Cerebral cortex (tissue), 2 donors: ENCODE measurements around a stretch of chr5.

DNA sequence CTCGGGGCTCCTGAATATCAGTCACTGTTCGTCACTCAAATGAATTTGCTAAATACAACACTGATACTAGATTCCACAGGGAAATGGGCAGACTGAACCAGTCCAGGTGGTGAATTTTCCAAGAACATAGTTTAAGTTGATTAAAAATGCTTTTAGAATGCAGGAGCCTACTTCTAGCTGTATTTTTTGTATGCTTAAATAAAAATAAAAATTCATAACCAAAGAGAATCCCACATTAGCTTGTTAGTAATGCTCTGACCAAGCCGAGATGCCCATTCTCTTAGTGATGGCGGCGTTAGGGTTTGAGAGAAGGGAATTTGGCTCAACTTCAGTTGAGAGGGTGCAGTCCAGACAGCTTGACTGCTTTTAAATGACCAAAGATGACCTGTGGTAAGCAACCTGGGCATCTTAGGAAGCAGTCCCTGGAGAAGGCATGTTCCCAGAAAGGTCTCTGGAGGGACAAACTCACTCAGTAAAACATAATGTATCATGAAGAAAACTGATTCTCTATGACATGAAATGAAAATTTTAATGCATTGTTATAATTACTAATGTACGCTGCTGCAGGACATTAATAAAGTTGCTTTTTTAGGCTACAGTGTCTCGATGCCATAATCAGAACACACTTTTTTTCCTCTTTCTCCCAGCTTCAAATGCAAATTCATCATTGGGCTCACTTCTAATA is 59.1 kb upstream of the LRRTM2 start:
- PRO-cap, 2 experiments: no peak in any of the 2 experiments

DNA sequence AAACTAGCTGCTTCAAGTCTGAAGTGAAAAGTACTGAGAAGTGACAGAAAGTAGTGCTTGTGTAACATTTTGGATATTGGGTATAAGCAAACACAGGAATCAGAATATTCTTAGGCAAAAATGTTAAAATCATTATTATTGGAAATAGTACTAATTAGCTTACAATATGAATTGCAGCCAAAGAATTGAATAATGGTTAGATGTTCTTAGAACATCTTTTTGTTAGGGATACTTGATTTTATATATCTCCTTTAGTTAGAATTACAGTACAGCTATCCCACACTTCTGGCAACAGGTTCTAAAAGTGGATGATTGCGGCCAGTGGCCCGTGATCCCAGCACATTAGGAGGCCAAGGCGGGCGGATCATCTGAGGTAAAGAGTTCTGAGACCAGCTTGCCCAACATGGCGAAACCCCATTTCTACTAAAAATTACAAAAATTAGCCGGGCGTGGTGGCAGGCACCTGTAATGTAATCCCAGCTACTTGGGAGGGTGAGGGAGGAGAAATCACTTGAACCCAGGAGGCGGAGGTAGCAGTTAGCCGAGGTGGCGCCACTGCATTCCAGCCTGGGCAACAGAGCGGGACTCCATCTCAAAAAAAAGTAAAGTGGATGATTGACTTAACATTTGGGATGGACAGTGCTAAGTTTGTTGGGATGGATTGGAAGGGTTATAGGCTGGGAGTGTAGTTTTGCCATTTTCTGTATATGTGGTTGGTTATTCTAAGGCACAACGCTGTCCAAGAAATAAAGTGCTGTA is 3.2 kb downstream of the MATR3 start:
- PRO-cap, 2 experiments: no peak in any of the 2 experiments

- PRO-cap, 2 experiments: no peak in any of the 2 experiments
Observed at GRCh38 chr5:139315401-139316288, 22.1 kb downstream of the MATR3 start.

- PRO-cap, 2 experiments: no peak in any of the 2 experiments
Observed at GRCh38 chr5:139328666-139329106, 13.0 kb upstream of the PAIP2 start.

GRCh38 chr5:139392119-139392914 is 2.6 kb downstream of the PROB1 start:
- PRO-cap, 2 experiments: no peak in any of the 2 experiments

- PRO-cap, 2 experiments: no peak in any of the 2 experiments
Observed at GRCh38 chr5:139395827-139396527, 1.1 kb upstream of the PROB1 start.

- PRO-cap, 2 experiments: peak in 1 of 2 experiments; most common minus-strand start chr5:139411391 (in 1)
Observed at GRCh38 chr5:139410660-139411622, 7.1 kb upstream of the SPATA24 start.

DNA sequence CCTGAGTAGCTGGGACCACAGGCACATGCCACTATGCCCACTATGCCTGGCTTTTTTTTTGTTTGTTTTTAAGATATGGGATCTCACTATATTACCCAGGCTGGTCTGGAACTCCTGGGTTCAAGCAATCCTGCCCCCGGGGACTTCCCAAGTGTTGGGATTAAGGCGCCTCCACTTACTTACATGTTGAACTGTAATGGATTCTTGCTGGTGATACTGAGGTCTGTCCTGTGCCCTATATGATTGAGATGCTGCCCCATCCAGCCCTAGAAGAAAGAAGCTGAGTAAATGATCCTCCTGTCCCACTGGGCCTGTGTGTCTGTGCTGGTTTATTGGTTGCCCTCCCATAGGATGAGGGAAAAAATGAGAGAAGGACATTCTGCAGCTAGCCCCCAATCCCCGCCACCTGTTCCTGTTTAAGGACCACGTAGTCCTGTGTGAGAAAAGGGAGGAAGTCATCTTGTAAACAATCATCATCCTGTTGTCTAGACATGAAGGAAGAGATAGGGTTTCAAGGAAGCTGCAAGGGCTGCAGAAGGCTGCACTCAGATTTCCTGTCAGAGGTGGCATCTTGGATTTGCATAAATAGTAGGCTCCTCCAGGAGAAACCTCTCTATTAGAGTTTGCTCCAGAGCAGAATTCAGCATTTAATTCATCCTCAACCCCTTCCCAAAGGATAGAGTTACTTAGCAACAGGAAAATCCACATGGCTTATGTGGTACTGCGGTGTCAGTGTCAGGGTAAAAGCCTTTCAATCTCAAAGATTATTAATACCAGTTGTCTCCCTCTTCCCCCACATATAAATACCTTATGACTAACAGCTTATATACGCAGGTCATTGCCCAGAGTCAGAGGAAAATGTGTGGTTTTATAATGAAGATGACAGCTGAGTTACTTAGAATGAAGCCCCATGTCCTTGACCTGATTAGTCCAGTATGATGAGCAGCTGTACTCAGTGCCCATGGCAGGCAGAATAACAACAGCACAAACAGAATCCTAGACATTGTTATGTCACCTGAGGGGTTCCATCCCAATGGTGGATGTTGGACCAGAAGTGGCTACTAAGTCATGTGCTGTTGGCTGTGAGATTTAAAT is 4.5 kb upstream of the DNAJC18 start:
- PRO-cap, 2 experiments: no peak in any of the 2 experiments

DNA sequence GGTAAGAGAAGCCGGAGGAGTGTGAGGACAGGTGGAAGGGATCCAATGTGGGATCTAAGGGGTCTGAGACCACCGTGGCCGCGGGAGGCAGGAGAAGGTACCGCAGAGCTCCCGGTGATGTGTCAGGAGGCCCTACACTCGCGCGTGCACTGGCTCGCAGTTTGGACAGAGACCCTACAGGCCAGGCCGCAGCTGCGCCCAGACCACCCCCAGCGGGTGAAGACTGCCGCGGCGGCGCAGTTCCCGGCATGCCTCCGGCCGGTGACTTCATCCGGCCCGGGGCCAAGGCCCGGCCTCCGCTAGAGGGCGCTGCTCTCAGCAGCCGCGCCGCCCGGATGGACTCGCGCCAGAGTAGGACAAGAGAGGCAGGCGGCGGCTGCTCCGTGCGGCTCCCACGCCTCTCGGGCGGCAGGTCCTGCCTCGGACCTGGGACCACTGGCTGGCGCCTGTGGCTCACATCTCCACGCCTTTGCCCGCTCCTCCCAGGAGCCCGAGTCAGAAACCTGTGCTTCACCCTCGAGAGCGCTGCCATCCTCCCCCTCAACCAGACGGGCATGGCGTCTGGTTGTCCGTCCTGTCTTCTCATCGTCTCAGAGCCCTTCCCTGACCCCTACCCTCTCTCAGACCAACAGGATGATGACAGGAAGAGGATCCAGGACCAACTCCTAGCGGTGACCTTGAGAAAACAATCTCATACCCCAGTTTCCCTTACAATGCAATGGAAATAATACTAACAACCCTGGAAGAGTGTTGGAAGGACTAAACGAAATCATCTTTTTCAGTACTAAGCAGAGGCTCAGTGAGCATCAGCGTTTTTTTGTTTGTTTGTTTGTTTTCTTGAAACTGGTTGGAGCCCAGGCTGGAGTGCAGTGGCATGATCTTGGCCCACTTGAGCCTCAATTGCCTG is 35.5 kb upstream of the STING1 start:
- PRO-cap, 2 experiments: peak in 1 of 2 experiments; most common plus-strand start position 349 of the sequence (in 1); most common minus-strand start position 225 of the sequence (in 1)

GRCh38 chr5:139635554-139636747 is 12.2 kb upstream of the CXXC5 start:
- PRO-cap, 2 experiments: no peak in any of the 2 experiments

- PRO-cap, 2 experiments: peak in 1 of 2 experiments; most common plus-strand start chr5:139665261 (in 1); most common minus-strand start chr5:139665208 (in 1)
Observed at GRCh38 chr5:139664397-139665463, 16.6 kb downstream of the CXXC5 start.

GRCh38 chr5:139671166-139672057 is 23.3 kb downstream of the CXXC5 start:
- PRO-cap, 2 experiments: peak in 1 of 2 experiments; most common plus-strand start chr5:139671566 (in 1); most common minus-strand start chr5:139671487 (in 1)

- PRO-cap, 2 experiments: no peak in any of the 2 experiments
Observed at GRCh38 chr5:139682747-139683241, 34.6 kb downstream of the CXXC5 start.

DNA sequence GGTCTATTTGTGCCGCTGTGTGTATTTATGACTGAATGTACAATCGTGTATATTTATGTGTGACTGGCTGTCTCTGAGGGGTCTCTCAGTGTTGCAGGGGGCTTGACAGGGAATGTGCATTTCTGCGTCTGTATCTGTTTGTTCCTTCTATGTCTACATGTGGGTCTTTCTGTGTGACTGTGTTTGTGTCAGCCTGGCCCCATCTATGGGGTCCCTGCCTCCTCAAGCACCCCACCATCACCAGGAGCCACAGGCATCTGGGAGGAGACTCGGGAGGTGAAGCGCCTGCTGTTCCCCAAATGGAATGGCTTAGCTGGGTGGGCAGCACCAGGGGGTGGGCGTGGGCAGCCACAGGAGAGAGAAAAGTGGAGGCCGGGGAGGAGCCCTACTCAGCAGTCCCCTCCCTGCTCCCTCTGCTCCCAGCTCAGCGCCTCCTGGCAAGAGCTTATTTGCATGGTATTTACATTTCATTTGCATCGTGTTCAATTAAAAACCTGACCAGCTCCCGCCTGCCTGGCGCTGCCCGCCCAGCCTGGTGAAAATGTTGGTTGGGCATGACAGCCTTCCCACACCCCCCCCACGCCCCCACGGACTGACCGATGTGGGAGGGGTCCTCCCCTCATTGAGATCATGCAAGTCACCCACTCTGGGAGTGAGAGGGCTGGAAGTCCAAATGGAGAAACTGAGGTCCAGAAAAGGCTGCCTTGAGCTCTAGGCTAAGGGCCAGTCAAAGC is 50.4 kb downstream of the CXXC5 start:
- PRO-cap, 2 experiments: peak in 1 of 2 experiments; most common minus-strand start position 415 of the sequence (in 1)

DNA sequence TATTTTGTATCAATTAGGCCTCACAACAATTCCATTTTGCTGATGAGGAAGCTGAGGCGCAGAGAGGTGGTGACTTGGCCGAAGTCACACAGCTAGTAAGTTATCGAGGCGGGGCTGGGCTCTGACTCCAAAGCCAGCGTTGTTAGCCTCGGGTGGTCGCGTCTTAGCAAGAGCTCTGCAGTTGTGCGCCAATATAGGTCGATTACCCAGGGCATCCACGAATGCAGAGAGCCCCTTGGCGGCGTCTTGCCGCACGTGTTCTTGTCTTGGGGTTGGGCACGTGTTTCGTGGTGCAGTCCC is 62.2 kb downstream of the CXXC5 start:
- PRO-cap, 2 experiments: no peak in any of the 2 experiments

DNA sequence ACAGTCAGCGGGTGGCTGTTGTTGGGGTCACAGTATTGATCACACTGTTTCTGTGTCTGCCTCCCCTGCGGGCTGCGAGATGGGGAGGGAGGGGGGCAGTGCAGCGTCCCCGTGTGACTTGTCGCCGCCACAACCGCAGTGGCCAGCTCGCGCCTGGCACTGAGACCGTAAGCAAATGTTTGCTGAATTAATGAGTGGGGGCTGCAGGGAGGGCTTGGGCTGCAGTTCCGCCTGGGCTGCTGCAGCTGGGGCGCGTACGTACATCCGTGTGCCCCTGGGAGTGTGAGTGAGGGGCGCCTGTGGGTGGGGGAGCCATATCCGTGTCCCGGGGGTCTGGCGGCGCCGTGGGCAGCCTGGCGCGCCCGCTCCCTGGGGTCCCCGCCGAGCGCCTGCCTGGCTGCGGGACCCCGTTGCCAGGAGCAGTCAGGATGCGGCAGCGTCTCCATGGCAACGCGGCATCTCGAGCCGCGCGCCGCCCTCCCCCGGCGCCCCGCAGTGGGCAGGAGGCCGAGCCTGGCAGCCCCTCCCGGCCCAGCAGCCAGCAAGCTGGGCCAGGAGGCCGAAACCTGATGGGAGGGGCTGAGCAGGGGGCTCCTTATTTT is 31.4 kb upstream of the PSD2 start:
- PRO-cap, 2 experiments: peak in 1 of 2 experiments; most common plus-strand start position 505 of the sequence (in 1); most common minus-strand start position 161 of the sequence (in 1)

- PRO-cap, 2 experiments: peak in 1 of 2 experiments; most common plus-strand start chr5:139787705 (in 1); most common minus-strand start chr5:139787543 (in 1)
Observed at GRCh38 chr5:139787300-139788580, 7.9 kb upstream of the PSD2 start.

DNA sequence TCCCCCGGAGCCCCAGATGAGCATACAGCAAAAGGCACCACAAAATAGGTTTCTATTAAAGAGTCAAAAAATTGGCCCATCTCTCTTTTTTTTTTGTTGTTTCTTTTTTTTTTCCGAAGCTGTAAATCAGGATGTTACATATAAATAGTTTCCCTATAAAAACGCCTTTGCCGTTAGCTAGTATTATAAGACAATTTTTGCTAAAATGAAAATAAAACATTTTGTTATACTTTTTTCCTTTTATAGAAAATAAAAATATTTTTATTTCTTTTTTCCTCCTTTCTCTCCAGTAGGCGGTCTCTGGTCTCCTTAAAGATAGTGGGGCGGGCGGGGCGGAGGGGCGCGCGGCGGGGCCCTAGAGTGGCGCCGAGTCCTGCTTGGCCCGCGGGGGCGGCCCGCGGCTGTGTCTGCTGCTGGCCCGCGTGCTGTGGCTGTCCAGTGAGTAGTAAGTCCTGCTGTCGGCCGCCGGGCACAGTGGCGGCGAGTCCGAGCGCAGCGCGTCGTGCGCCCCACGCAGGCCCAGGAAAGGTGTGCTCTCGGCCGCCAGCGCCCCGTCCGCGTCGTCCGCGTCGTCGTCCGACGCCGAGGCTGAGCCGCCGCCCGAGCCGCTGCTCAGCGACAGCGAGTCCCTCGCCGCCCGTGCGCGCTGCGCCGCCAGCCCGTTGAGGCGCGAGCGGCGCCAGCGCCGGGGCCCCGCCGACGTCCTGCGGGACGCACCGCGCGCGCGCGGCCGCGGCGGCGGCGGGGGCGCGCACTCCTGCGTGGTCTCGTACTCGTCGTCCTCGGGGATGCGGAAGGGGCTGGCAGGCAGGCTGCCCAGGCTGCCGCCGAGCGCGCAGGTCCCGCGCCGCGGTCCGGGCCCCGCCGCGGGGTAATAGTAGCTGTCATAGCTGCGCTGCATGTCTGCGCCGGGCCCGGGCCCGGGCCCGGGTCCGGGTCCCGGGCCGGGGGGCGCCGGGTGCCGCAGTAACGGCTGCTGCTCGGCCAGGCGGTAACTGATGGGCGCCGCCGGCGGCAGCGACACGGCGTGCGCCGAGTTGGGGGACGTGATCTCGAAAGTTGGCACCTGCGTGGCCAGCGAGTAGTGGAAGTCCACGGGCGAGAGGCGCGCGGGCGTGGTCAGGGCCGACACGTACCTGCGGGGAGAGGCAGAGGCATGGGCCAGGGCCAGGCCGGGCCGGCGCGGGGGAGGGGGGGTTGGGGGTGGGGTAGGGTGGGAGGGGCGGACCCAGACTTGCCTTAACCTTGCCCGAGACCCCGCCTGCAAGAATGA is 52.4 kb downstream of the PSD2 start:
- PRO-cap, 2 experiments: peak in 1 of 2 experiments; most common plus-strand start position 474 of the sequence (in 1); most common minus-strand start position 488 of the sequence (in 1)

DNA sequence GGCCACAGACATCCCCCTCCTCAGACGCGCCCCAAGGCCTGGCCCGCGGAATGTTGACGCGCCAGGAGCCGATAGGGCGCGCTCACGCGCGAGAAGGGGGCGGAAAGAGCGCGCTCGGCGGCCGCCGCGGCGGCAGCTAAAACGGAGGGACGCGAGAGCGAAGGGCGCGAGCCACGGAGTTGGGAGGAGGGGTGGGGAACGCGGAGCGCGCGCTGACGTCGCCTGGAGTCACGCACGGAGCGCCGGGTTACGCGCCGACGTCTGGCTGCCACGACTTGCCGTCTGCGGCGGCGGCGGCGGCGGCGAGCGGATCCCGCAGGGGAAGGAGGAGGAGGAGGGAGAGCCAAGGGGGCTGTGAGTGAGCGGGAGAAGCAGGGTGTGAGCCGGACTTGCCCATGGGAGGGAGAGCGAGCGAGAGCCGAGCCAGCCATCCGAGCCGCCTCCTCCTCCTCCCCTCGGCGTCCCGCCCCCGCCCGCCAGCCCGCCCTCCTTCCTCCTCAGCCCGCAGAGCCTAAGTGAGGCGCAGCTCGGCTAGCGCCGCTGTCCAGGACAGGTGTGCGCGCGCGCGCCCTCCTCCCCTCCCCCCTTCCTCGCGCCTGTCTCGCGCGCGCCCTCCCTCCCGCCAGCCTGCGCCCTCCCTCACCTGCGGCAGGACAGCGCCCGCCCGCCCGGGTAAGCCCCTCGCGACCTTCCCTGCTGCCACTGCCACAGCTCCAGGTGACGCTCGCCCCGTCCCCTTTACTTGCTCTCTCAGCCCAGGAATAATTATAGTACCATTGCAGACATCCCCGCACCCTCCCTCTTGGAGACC is 6.2 kb upstream of the PURA start:
- PRO-cap, 2 experiments: peak in 1 of 2 experiments; most common plus-strand start position 250 of the sequence (in 1); most common minus-strand start position 151 of the sequence (in 1)

DNA sequence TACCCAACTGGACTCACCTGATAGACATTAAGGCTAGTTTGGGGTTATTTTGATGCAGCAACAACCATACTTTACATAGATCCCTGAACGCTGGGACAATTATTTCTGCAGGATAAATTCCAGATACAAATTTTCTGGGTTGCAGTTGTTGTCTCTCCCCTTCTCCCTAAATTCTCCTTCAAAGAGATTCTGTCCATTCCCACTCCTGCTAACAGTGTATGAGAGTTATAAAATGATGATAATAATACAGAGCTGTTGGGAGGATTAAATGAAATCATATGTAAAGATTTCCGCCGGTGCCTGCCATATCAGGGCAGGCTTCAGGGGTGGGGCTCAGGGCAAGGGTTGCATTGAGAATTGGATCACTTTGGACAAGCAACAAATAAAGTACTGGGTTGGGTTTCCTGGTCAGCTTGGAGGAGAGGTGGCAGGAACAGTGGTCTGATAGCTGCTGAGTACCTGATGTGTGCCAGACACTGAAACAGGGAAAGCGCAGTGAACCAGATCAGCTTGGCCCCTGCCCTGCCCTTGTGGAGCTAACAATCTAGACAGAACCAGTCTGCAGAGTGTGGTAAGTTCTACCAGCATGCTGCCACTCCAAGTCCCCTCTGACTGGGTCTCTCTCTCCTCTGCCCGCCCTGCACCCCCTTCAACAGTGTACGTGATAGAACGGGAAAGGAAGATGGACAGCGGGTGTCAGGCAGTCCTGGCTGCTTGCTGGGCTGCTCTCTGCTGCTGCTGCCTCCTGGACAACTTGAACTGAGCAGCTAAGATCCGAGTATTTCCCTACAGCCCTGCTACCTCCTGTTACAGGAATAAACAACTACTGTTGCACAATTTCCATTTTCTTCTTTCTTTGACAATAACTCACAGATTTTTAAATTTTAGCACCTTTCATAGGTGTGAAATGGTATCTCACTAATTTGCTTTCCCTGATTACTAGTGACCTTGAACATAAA is 53.4 kb downstream of the CYSTM1 start:
- PRO-cap, 2 experiments: no peak in any of the 2 experiments